Type B pancreatic cell (in vitro differentiated cells): ENCODE data around the genes CUX1, POLR2J3 and NAPEPLD.

- PRO-cap, result bidirectional peak, plus-strand start at chr7:101815991, minus-strand start at chr7:101815841; unidirectional peak, plus-strand start at chr7:101816329; bidirectional peak, plus-strand start at chr7:101816510, minus-strand start at chr7:101816361
Observed at GRCh38 chr7:101815740-101816549, 1.5 kb upstream of the CUX1 start.

DNA sequence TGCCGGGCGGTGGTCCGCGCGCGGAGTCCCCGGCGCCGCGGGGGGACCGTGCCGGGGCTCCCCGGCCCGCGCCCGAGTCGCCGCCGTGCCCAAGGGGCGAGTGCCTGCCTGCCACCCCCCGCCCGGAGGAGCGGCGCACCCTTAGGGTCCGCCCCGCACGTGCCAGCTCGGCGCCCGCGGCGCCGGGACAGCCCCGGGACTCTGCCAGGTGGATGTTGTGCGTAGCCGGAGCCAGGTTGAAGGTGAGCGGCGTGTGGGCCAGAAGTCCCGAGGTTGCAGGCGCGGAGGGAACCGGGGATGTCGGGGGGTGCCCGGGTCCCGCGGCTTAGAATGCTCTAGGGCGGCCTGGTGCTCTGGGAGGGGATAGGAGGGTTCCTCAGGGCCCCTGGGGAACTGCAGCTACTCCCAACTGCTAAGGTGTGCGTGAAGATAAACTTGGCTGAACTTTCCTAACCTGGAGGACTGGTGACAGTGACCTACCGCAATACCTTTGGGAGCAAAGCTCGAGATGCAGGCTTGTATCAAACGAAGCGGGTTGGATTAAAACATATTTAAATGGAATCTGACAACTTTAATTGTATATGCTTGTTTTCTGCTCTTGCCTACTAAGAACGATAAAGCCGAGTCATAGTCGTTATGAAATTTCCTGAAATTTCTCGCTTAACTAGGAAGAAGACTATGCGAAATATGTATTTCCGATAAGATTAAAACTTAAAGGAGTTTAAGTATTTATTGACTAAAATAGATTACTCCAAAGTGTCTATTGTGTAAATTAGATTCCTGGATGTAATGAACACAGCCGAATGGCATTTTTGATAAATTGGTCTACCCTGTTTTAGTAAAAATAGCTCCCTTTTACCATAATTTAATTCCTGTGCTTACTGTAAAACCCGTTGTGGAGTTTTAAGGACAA is at the start of gene CUX1:
Gene CUX1, plus strand, starts transcription at position 199 of the 913 bp plus-strand sequence.
- PRO-cap, result bidirectional peak, plus-strand start at position 234 of the sequence, minus-strand start at position 102 of the sequence

DNA sequence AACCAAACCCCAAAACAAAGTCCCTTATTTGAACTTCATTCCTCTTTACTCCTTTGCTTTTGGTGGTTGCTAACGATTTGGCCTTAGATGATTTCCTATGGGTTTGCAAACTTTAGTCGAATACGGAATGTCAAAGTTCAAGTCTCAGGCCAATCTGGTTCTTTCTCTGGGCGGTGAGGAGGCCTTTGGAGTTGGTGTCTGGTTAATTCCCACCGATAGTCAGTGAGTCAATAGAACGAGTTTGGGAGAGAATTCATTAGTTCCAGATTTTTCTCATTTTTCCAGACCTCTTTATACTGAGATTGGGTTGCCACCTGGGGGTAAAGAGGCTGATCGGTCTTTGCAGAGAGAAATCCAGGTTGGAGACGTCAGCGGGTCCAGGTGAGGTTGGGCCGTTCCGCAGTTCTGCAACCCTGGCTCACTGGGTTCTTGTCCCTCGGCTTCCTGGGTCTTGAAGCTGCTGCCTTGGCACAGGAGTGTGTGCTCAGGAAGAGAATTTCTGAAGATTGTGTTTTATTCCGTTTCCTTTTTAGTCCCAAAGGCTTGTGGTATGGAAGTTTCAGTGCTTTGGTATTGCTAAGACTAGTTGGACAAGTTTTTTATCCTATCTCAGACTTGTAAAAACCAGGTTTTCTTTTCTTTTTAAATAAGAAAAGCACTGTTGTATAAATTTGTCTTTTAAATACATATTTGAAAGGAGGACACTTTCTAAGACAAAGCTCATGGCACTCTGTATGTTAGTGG is 1.3 kb downstream of the CUX1 start:
- PRO-cap, result no peak

- PRO-cap, result no peak
Observed at GRCh38 chr7:101860684-101861200, 43.3 kb downstream of the CUX1 start.

DNA sequence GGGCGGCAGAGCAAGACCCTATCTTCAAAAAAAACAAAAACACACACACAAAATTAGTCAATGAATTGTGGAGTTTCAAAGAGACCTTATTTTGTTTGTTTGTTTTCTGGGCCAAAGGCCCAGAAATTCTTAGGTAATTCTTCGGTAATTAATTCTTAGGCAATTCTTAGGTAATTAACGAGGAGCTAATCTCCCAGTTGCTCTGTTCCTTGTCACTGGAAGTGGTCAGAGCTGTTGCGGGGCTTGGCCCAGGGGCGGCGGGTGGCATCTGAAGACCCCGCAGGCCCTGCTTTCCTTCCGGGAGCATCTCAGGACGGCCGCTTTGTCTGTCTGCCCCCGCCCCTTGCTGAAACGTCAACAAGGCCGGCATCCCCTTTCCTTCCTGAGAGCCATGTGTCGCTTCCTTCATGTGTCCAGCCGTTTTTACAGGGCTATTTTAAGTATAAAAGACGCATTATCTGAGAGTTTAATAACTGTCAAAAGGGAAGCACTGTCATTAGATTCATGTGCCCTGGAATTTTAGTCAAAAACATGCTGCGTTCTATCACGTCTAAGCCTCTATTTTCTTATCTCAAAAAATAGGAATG is 110.3 kb downstream of the CUX1 start:
- PRO-cap, result no peak

- PRO-cap, result no peak
Observed at GRCh38 chr7:102039780-102040470, 222.5 kb downstream of the CUX1 start.

GRCh38 chr7:102152638-102153210 is 133.9 kb upstream of the SH2B2 start:
- PRO-cap, result bidirectional peak, plus-strand start at chr7:102153023, minus-strand start at chr7:102152829

DNA sequence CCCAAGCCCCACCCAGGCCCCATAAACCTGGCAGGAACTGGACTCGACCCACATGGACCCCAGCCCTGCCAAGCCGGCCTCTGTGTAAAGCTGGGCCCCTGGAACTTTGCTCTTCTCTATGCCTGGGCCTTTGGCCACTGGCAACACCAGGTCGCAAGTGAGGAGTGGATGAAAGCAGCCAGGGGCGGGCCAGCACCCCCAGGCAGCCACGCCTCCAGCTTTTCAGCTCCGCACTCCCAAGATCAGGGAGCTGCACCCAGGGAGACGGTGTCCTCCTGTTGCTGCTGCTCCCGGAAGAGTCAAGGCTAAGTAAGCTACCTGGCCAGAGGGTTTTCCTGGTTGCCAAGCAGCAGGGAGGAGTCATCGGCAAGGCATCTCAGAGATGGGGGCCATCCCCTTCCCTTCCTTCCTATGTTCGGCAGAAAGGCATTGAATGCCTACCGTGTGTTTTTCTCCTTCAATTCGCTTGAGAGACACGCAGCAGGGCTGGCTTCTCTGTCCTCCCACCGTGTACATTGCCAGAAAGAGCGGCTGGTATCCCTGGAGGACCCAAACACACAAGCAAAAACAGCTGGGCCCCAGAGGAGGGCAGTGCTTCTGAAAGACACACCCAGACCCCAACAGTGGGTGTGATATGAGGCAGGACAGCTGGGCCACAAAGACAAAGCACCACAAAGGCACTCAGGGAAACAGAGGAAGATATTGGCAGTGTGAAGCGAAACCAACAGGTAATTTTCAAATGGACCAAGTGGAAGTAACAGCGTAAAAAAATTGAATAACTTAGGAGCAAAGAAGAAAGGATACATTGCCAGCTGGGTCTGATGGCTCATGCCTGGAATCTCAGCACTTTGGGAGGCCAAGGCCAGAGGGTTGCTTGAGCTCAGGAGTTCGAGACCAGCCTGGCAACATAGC is 133.2 kb upstream of the SH2B2 start:
- PRO-cap, result bidirectional peak, plus-strand start at position 421 of the sequence, minus-strand start at position 280 of the sequence

GRCh38 chr7:102175098-102175954 is 111.3 kb upstream of the SH2B2 start:
- PRO-cap, result no peak

DNA sequence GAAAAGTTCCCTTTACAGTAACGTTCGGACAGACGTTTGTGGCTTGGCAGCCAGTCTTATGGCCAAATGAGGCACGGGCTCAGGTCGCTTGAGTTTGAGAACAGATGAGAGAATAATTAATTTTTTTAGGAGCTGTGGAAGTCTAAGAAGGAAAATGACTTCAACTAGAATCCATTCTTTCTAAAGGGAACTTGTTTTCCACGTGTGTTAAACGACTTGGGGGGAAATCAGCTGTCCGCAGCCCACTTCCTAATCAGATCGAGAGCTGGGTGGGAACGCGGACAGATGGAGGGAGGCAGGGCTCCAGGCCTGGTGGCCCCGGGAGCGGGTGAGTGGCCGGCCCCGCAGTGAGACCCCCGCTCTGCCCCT is 91.6 kb upstream of the SH2B2 start:
- PRO-cap, result no peak

DNA sequence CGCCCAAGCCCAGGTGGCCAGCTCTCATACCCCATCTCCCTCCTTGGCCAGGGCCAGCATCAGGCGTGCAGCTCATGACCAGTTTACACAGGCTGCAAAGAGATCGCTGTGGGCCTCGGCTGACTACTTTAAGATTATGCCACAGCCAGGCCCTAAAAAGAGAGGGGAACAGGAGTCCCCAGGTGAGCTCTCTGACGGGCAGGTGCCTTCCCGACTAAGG is 33.5 kb upstream of the SH2B2 start:
- PRO-cap, result no peak

DNA sequence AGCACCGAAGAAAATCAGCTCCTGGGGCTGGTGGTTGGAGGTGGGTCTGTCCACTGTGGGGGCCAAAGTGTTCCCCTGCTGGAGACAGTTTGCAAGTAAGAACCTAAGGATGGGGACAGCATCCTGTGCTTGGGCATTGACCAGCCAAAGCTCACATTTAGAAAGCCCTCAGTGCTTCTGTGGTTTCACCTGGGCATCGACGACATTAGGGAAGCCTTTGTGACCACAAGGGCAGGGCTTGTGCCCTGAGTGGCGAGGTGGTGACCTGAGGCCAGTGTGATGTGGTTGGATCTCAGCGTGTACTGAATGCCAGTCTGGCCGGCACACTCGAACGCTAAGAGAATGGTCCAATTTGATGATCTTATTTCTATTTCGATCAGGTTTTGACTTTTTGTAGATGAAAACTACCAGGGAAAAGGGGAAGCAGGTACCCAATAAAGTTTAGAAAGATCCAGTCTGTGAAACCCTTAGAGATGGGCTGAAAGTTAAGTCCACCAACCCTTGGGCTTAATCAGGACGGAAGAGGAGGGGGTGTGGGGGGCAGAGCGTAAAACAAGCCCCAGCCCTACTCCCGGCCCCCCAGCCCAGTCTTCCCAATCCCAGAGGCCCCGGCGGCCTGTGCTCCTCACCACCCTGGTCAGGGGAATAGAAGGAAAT is 32.0 kb upstream of the SH2B2 start:
- PRO-cap, result no peak

- PRO-cap, result no peak
Observed at GRCh38 chr7:102572297-102572971, at the start of gene POLR2J3. Gene POLR2J3, minus strand, starts transcription at chr7:102572583.

DNA sequence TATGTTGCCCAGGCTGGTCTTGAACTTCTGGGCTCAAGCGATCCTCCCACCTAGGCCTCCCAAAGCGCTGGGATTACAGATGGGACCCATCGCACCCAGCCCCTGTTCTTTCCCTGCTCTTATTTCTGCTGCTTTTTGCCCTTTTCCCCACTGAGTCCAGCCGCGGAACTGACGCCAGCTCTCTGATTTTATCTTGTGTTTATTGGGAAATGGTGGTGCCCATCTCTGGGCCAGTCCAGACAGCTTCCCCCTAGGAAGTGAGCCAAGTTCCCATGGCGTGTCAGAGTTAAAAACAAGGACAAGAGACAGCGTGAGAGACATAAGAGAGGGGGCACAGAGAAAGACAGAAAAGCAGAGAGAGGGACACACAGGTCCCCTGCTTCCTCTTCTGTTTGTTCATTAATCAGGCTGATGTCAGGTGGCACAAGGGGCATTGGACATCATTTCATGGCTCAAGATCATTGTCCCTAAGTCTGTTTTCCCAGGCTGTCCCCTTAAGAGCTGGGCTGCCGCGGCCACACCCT is 11.9 kb downstream of the UPK3BL1 start:
- PRO-cap, result no peak

DNA sequence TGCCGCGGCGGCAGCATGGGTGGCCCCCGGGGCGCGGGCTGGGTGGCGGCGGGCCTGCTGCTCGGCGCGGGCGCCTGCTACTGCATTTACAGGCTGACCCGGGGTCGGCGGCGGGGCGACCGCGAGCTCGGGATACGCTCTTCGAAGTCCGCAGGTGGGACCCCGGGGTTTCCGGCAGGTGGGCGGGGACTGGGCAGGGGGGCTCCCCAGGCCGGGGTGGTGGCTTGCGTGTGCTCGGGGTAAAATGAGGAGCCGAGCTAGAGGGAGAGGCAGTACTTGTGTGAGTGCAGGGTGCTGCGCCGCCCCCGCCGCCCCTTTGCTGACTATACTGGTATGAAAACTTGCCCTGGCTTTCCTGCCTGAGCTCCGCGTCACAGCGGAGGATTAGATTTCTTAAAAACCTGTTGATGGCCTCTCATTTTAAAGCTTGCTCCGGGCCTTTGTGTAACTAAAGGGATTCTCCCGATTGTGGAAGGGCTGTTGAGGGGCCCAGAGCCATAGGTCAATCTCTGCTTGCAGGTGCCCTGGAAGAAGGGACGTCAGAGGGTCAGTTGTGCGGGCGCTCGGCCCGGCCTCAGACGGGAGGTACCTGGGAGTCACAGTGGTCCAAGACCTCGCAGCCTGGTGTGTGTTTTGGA is 437 bp downstream of the ARMC10 start:
- PRO-cap, result bidirectional peak, plus-strand start at position 247 of the sequence, minus-strand start at position 246 of the sequence; bidirectional peak, plus-strand start at position 451 of the sequence, minus-strand start at position 318 of the sequence

- PRO-cap, result bidirectional peak, plus-strand start at chr7:103149010, minus-strand start at chr7:103148951; bidirectional peak, plus-strand start at chr7:103149114, minus-strand start at chr7:103149065
Observed at GRCh38 chr7:103148610-103149780, at the start of gene NAPEPLD. Gene NAPEPLD, minus strand, starts transcription at chr7:103149099.

DNA sequence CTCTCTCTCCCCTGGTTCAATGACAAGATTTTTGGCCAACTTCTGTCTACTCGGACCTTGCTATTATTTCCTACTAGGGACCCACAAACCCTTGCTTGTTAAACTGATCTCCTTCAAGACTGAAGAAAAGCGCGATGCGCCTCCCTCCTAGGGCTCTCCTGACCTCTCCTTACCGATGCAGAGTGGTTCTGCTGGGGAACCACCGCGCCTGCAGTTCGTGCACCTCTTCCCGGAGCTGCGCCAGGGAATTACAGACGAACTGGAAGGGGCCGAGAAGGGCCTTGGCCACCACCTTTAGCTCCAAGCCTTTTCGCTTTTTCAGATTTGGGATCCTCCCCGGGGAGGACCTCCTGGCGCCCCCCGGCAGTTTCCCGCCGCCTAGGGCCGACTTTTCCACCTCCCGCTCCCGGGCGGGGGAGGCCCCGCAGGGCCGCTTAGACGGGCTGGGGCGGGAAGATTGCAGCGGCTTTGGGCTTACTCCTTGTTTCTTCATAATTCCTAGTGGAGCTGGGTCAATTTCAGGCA is 17.5 kb upstream of the PMPCB start:
- PRO-cap, result no peak

GRCh38 chr7:103308053-103308496 is 10.8 kb downstream of the PMPCB start:
- PRO-cap, result unidirectional peak, plus-strand start at chr7:103308328

GRCh38 chr7:104931127-104931760 is 82.8 kb upstream of the KMT2E start:
- PRO-cap, result no peak

GRCh38 chr7:104978263-104978911 is 35.6 kb upstream of the KMT2E start:
- PRO-cap, result no peak